Endothelial cell (in vitro differentiated cells): ENCODE data around the genes EIF5AL1, NUTM2E, PLAC9 and ANXA11.

GRCh38 chr10:79297945-79298702, 49.1 kb upstream of the PPIF start:
- PRO-cap, result no peak

GRCh38 chr10:79323188-79323992, 23.9 kb upstream of the PPIF start:
- PRO-cap, result no peak

- PRO-cap, result no peak
Observed at GRCh38 chr10:79385562-79386535, 38.6 kb downstream of the PPIF start.

DNA sequence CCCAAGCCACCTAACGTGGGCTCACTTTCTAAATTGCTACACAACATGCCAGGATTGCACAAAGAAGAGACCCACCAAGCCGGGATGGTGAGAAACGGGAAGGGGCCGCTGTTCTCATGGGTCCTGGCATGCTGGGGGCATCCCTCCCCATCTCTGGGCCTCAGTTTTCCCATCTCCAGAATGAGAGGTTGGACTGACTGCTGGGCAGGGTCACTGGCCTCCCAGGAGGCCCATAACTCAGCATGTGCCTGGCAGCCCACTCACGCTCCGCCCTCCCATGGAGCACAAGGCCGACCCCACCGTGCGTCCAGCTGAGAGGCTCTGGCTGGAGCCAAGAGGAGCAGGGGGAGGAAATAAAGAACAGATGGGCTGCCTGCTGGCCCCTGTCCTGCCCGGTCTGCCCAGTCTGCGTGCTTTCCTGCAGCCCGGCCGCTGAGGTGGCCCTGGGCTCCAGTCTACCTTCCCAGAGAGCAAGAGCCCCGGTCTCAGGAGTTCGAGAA, 43.9 kb downstream of the ZCCHC24 start:
- PRO-cap, result unidirectional peak, plus-strand start at position 404 of the sequence

- PRO-cap, result no peak
Observed at GRCh38 chr10:79408826-79409352, 36.5 kb downstream of the ZCCHC24 start.

DNA sequence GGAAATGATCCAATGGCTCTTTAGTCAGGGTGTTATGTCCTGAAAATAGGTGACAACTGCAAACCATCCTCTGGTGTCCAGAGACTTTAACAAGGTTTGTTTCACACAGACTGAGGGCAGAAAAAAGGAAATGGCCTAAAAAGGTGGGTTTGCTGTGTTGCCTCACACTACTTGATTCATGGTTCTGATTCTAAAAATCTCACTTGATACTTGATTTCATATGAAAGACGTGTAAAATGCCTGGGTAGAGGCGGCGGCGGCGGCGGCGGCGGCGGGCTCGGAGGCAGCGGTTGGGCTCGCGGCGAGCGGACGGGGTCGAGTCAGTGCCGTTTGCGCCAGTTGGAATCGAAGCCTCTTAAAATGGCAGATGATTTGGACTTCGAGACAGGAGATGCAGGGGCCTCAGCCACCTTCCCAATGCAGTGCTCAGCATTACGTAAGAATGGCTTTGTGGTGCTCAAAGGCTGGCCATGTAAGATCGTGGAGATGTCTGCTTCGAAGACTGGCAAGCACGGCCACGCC, at the start of gene EIF5AL1:
TSS of gene EIF5AL1 (plus strand) at position 244 of the 522 bp plus-strand sequence.
- PRO-cap, result no peak

- PRO-cap, result no peak
Observed at GRCh38 chr10:79736717-79737074, 33.7 kb downstream of the NUTM2B start.

DNA sequence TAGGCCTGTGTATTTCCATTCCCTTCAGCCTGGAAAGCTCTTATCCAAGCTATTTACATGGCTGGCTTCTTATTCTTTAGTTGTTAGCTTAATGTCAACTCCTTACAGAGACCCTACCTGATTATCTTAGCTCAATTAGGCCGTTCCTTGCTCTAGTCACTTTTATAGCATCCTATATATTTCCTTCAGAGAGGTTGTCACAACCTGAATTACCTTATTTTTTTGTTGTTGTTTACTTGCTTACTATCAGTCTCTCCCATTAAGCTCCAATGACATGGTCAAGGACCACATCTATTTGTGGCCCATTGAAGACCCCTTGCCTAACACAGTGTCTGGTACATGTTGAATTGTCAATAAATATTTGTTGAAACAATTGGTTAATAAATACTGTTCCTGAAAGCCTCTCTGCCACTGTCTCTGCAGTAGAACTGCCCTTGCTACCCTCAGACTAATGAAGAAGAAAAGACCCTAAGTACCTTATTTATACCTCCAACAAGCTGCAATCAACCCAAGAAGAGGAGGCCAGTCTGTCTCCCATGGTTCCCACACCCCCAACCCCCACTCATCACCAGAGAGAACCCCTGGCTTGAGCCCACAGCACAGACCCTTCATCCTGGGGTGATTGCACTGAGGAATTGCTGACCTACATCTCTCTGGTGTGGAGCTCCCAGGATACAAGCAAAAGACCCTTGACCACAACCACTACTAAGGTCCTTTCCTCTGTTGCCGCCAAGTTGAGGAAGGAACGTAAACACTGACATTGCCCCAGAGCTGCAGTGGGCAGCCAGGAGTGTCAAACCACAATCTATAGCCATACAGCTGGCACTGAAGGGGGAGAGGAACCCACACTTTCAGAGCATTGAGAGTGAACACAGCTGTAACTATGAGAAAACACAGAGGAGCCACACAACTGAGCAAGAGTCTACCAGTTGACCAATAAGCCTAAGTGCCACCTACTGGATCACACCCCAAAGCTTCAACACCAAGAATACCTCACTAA, 45.2 kb downstream of the NUTM2B start:
- PRO-cap, result no peak

DNA sequence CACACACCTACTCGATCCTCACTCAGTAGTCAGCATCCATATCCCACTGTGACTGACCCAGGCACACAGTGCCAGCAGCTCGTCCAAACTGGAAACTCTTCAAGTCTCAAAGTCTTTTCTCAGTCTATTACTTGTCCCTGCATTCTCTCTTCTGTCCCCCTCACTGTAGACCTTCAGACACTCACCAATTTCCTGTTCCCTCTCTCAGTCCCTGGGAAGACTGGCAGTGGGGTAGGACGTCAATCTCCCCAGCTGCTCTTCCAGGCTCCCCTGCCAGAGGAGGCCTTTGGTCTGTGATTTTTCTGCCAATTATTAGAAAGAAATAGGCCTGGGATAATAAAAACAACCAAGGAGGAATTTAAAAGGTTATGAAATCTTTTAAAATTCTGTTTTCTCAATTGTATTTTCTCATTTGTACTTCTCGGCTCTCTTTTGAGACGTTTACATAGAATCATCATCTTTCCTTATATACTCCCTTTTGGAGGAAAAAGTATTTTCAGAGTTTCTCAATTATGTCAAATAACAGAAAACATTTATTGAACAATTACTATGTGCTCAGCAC, 41.9 kb upstream of the NUTM2E start:
- PRO-cap, result no peak

DNA sequence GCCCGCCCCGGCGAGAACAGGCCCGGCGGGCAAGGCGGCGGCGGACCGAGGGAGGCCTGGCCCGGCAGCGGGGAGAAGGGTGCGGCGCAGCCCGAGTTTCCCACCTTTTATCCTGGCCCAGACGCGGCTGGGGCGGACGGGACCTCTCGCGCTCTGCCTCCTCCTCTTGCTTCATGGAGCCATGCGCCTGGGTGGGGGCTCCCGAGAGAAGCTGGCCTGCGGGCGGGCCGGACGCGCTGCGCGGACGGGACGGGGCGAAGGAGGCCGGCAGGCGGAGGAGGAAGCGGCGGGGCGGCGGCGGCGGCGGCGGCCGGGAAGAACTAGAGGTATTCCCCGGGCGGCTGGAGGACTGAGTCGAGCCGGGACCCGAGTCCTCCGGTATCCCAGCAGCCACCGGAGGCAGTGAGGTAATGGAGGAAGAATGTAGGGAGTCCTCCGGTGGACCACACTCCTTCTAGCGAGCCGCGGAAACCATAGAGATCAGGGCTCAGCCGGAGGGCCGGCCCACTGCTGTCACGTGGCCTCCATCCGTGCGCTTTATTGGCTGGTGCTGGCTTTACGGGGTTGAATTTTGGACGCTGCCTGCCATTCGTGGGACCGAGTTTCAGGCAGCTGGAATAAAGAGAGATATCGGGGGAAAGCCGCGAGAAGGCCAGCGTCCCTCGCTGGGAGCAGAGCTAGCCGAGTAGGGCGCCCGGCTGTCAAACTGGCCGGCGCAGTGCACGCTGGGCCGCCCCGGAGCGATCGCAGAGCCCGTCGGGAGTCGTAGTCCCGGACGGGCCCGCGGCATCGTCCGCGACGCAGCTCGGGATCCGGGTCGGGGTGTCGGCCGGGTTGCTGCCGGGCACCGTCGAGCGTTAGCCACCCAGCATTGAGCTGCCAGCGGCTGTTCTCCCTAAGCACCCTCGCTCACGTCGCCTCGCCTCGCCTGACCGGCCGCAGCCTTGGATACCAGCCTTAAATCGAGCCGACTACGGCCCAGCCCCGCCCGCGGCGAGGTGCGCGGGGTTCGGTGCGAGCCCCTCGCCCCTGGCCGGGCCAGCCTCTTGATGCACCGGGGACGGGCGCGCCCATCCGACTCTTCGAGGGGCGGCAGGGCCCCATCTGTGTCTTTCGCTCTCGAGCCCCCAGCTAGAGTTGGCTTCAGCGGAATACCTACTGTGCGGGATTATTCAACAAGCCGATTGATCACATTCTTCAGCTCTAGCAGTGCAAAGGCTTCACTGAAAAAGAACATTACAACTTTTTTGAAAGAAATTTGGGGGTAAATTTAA, at the start of gene NUTM2E:
TSS of gene NUTM2E (plus strand) at position 646 of the 1,274 bp plus-strand sequence.
- PRO-cap, result bidirectional peak, plus-strand start at position 110 of the sequence, minus-strand start outside the sequence; bidirectional peak, plus-strand start at position 270 of the sequence, minus-strand start at position 322 of the sequence; bidirectional peak, plus-strand start at position 588 of the sequence, minus-strand start at position 475 of the sequence; bidirectional peak, plus-strand start at position 987 of the sequence, minus-strand start at position 934 of the sequence; unidirectional peak, minus-strand start at position 1,048 of the sequence; unidirectional peak, minus-strand start at position 1,108 of the sequence

GRCh38 chr10:80078116-80078531, 341 bp upstream of the TMEM254 start:
- PRO-cap, result no peak

DNA sequence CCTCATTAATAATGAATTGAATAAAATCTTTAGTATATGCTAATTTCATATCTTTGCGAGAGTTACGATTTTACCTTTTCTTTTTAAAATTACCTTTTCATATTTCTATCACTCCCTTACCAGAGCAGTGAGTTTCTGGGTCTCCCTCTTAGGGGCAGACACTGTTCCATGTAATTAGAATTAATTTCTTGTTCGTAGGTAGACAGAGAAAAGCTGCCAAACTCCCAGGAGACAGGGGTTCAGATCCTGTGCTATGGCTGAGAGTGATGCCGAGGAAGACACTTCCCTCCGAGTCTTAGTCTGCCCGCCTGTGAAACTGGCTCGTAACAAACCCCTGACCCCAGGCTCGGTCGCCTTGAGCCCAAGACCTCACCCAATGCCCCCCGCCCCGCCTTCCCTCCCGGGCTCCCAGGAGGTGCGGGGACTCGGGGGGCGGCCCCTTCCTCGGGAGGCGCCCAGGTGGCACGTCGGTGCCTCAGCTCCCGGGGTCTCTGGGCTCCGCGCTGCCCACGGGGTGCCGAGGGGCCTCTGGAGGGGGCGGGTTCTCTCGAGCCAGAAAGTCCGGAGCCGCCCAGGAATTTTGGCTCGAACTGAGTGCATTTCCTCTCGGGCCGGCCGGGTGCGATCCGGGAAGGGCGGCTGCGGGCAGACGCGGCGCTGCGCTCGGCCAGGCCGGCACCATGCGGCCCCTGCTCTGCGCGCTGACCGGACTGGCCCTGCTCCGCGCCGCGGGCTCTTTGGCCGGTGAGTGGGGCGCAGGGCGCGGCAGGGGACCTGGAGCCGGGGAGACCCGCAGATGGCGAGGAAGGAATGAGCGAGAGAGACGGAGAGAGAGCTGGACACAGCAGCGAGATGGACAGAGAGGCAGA, at the start of gene PLAC9:
TSS of gene PLAC9 (plus strand) at position 648 of the 869 bp plus-strand sequence.
- PRO-cap, result bidirectional peak, plus-strand start at position 648 of the sequence, minus-strand start at position 579 of the sequence

DNA sequence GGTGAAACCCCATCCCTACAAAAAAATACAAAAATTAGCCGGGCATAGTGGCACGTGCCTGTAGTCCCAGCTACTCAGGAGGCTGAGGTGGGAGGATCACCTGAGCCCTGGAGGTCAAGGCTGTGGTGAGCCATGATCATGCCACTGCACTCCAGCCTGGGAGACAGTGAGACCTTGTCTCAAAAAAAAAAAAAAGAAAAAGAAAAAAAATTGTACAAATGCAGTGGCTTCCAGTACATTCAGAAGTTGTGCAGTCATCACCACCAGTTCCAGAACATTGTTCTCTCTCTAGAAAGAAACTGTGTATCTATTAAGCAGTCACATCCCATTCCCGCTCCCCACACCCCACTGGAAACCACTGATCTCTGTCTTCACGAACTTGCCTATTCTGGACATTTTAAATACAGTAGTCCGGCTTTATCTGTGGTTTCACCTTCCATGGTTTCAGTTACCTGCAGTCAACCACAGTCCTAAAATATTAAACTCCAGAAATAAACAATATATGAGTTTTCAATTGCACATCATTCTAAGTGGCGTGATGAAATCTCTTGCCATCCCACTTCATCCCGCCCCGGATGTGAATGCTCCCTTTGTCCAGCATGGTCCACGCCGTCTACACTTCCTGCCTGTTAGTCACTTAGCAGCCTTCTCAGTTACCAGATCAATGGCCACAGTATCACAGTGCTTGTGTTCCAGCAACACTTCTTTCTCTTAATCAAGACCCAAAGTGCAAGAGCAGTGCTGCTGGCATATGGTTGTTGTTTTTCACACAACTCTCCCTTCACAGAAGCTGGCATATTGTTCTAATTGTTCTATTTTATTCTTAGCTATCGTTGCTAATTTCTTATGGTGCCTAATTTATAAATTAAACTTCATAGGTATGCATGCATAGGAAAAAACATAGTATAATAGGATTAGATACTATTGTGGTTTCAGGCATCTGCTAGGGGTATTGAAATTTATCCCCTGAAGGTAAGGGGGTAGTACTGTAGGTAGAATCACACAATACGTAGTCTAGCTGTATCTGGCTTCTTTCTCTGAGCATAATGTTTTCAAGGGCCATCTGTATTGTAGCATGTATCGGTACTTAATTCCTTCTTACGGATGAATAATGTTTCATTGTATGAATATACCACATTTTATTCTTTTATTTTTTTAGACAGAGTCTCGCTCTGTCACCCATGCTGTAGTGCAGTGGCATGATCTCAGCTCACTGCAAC, 13.4 kb downstream of the PLAC9 start:
- PRO-cap, result no peak

DNA sequence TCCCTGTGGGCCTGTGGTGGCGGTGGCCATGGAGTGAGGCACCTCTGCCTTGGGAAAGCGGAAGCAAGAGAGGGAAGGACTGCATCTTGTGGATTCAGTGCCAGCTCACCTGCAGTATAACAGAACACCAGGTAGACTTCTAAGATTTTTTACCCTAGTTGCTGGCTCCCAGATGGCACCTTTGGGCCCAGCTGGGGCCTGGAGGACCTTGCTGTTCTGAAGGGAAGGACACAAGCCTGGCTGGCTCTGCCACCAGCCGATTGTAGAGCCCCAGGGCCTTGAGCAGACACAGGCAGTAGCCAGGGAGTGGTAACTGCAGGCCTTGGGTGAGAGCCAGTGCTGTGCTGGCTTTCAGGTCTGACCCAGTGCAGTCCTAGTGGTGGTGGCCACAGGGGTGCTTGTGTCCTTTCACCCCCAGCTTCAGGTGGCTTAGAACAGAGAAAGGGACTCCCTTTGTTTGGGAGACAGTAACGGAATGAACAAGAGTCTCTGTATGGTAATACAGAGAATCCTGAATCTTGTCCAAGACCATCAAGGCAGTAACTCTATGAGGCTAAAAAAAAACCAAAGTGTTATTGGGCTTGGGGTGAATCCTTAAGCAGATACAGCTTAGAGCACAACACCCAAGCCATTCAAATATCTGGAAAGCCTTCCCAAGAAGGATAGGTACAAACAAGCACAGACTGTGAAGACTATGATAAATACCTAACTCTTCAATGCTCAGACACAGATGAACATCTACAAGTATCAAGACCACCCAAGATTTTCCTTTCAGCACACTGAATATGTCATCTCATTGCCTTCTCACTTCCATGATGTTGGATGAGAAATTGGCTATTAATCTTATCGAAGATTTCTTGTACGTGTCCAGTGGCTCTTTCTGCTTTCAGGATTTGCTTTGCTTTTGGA, 16.0 kb downstream of the PLAC9 start:
- PRO-cap, result no peak

- PRO-cap, result no peak
Observed at GRCh38 chr10:80149400-80149885, 16.9 kb downstream of the PLAC9 start.

DNA sequence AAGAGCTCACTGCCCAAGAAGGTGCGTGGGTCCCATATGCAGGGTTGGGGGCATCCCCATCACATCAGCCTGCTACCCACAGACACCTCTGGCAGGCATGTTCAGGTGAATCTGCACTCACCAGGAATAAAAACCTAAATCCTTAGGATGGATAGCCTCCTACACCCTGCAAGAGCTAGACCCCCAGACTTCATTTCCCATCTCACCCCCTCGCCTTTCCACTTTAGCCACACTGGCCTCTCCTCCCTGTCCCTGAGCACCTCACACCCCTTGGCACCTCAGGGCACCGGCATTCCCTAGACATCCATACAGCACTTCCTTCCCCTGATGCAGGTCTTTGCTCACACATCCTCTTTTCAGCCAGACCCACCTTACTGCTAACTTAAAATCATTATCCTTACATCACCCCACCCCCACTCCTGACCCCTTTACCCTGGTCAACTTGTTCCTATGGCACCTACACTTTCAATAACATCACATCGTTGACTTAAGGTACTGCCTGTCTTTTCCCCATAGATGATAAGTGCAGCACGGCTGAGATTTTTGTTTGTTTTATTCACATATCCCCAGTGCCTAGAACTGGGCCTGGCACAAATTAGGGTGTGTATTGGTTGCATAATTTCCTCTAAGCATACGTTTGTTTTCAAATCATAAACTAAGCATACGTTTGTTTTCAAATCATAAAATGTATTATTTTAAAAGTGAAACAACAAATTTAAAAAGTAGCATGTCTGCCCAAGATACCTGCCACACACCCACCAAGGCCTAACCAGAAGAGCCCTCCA, 35.5 kb downstream of the ANXA11 start:
- PRO-cap, result no peak

DNA sequence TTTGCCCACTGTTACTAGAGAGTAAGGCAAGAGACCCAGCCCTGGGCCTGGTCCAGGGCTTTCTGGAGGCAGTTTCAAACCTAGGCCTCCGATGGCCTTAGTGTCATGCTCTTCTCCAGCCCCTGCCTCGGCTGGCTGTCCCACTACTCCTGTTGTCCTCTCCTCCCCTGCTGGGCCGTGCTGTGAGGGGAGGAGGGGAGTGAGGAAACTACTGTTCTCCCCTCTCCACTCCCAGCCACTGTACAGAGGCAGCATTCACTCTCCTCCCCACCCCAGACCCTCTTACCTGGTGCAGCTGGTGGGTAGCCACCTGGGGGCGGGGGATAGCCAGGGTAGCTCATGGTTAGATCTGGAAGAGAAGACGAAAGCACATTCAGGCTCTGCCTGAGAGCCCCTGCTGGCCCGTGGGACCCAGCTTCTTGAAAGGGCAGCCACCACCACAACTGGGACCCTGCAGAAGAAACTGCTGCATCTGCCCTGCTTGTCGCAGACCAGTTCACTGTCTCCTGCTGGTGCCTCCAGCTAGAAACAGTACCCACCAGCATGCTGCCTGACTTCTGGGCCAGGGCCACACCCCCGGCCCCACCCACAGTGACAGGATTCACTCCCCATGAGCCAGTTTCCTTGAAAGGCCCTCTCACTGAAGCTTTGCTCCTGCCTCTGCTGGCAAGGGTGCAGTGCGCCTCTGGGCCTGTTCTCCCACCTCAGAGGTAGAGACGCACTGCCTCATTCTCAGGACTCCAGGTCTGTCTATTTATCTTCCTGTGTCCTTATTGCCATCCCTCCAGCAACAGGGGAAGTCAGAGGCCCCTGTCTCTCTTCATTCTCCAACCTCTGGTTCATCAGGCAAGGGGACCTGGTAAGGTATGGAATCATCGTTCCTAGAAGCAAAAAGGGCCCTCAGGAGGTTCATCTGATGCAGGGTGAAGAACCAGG, 32.5 kb downstream of the ANXA11 start:
- PRO-cap, result no peak

GRCh38 chr10:80176279-80176651, 29.1 kb downstream of the ANXA11 start:
- PRO-cap, result no peak

- PRO-cap, result no peak
Observed at GRCh38 chr10:80187815-80188683, 17.3 kb downstream of the ANXA11 start.

- PRO-cap, result bidirectional peak, plus-strand start at chr10:80205223, minus-strand start at chr10:80205005; bidirectional peak, plus-strand start at chr10:80205645, minus-strand start at chr10:80205536
Observed at GRCh38 chr10:80204687-80205760, at the start of gene ANXA11. Gene ANXA11, minus strand, starts transcription at chr10:80205537.